Foreskin fibroblast (primary cell): Measurements from ENCODE around the genes TP53BP2 and ENAH.

DNA sequence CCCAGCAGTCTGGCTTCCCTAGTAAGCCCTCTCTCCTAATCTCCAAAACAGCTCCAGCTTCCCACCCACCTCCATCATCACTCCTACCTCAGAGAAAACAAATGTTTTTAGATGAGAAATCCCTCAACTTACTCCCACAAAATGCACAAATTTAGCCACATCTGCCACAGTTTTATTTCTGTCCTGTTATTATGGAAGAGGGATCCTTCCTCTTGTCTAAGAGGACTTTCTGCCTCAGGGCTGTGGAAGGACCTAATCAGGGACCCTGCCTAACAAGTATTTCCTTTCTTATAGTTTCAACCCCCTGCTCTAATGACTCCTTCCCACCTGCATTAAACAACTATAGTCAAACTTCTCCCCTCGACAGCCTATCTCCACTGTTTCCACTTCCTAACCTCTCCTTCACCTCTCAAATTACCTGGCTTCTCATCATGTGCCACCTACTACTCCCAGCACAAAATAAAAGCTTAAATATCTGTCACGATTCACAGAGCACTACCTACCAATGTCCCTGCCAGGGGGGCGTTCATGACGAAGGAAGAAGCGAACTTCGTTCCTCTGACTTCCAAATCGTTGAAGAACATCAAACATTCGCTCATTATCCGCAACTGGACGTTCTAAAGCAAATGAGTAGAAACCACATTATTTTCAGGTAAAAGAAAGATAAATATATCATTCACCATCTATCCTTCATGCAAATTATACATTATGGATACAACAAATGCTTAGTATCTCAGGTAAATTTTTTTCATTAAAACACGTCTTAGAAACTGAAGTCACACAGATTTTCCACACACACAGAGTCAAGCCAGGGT is 31.8 kb downstream of the TP53BP2 start:
- RRBS: no CpG with 5 or more reads among the region's 11 CpGs

DNA sequence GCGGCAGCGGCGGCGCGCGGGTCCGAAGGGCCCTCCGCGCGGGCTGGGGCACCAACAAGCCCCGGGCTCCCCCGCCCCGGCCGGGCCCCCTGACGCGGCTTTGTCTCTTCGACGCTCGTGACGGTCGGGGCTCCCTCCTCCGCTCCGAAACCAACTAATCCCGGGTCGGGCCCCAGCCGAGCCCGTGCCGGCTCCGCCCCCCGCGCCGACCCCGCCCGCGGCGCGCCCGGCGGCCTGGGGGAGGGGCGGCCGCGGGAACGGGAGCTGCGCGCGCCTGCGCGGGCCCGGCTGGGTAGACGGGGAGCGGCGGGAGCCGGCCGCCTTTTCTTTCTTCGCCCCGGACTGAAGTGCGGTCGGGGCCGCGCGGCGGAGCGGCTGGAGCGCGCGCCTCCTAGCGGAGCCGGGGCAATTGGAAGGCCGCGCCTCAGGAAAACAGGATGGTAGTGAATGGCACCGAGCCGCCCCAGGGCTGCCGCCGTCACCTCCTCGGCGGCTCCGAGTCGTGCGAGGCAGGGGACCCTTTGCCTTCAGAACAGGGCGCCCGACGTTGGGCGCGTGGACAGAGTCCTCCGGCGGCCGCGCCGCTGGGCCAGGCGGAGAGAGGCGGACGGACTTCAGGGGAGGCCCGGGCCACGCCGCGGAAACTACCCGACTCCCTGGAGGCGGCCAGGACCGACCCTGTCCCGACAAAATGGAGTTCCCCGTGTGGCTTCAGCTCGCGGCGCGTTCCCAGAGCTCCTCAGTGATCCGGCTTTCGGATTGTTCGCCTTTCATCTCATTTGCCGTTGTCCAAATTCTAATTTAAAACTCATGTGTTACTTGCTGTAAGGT is at the start of gene TP53BP2:
TSS of gene TP53BP2 (minus strand) at position 152 of the 831 bp plus-strand sequence.
- RRBS: 1% methylated on average over 64 of the region's 109 CpGs

DNA sequence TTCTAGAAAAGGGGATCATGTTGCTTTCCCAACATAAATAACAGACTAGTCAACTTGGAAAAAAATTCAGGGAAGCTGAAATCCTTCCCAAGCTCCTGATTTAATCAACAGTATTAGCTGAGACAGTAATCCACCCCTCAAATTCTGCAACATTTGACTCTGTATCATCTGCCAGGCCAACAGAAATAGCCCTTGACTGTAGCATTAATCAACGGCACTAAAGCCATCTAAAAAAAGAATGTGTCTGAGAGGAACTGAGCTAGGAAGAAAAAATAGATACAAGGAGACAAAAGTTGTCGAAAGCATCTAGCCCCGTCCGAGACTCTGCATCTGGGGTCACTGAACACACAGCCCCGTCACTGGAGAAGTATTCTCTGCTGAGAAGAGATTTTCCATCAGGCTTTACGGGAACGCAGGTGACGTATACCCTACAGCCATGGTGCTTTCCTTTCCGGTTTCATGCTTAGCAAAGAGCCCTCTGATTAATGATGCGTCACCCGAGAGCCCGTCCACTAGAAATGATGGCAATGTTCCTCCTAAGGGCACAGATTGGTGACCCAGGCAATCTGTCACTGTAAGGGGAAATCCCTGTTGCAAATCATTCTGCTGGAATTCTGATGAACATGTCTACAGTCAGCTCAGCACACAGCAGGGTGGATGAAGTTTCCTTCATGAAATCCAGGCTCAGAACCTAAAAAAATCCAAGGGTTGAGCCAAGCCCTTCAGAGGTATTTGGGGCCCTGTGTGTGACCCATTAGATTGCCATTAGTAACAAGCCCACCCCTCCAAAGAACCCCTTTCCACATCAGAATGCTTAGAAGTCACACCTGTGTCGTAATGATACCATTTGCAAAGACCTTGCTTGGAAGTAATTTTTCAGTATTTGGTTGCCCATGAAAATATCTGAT is 42.3 kb upstream of the TP53BP2 start:
- RRBS: no CpG with 5 or more reads among the region's 13 CpGs

DNA sequence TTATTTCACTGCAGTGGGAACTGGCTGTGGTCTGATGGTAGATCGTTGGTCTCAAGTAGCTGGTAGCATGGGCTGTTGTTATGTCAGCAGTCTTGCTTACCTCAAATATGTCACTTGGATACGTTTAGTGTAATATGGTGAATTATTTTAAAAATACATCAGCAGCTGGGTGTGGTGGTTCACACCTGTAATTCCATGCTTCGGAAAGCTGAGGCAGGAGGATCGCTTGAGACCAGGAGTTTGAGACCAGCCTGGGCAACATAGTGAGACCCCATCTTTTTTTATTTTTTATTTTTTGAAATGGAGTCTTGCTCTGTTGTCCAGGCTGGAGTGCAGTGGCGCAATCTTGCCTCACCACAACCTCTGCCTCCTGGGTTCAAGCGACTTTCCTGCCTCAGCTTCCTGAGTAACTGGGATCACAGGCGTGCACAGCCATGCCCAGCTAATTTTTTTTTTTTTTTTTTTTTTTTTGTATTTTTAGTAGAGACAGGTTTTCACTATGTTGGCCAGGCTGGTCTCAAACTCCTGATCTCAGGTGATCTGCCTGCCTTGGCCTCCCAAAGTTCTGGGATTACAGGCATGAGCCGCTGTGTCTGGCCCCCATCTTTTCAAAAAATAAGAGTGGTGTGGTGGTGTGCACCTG is 10.6 kb downstream of the DEGS1 start:
- RRBS: no CpG with 5 or more reads among the region's 8 CpGs

GRCh38 chr1:224213203-224213959 is 30.3 kb downstream of the DEGS1 start:
- RRBS: no CpG with 5 or more reads among the region's 4 CpGs

GRCh38 chr1:224275224-224275691 is 54.7 kb downstream of the NVL start:
- RRBS: no CpG with 5 or more reads among the region's 5 CpGs

- RRBS: no CpG with 5 or more reads among the region's 2 CpGs
Observed at GRCh38 chr1:224427326-224427847, 7.2 kb downstream of the WDR26 start.

GRCh38 chr1:224432281-224432477 is 2.4 kb downstream of the WDR26 start:
- RRBS: no CpG with 5 or more reads among the region's 1 CpG

- RRBS: no CpG with 5 or more reads among the region's 9 CpGs
Observed at GRCh38 chr1:224733203-224733830, 117.2 kb downstream of the CNIH3 start.

- RRBS: no CpG with 5 or more reads among the region's 4 CpGs
Observed at GRCh38 chr1:224784022-224784221, 145.6 kb upstream of the DNAH14 start.

DNA sequence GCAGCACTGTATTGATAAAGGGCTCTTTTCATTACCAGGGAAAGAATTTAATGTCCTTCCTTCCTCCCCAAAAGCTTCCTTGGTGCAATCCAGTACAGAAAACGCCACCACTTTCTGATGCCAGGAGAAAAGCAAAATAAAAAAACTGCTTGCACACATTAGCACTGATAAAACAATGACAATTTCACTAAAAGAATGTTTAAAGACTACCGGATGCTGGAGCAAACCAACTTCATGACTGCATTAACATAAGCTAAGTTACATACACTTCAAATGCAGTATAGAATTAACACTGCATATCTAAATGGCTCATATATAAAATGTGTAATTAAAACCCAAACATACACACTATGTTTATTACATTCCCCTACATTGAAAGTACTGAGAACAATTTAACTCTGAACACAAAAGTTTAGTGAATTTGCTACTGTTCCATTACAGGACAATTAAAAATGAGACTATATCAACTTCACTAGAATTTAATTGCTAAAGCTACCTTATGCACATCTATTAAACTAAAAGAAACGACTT is 26.2 kb downstream of the LBR start:
- RRBS: no CpG with 5 or more reads among the region's 3 CpGs

DNA sequence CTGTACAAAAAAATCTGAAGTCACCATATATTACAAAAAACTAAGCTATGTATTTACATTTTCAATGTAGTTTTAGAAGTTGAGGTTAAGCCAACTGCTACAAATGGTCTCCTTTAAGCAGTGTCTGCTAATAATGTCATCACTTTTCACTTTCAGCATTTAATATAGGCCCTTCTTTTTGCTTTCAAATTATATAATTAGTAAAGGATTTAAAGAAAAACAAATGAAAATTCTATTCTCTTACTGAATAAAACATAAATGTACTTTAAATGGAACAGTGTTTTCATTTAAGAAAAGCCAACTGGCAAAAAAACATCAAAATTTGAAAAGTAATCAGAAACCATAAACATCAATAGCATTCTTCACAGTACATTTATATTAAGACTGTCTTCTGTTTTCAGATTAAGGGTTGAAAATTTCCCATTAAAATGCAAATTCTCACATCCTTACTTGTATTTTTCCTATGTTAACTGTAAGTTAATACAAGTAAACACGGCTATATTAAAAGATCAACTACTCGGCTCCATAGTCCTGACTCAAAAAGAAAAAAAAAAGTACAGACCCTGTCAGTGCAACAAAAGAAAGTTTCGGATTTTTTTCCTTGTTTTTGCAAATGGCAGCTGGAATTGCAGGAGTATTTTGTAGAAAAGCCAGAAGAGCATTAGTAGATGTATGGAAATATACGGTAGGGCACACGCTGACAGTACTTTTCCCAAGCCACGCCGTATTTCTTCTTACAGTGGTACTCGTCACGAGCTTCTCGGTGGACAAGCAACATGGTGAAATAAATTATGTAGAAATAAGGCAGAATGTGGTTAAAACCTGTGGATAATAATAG is 25.0 kb downstream of the LBR start:
- RRBS: no CpG with 5 or more reads among the region's 10 CpGs

GRCh38 chr1:225428505-225429217 is 823 bp upstream of the LBR start:
- RRBS: no CpG with 5 or more reads among the region's 33 CpGs

GRCh38 chr1:225549305-225549787 is 103.6 kb downstream of the ENAH start:
- RRBS: no CpG with 5 or more reads among the region's 6 CpGs

DNA sequence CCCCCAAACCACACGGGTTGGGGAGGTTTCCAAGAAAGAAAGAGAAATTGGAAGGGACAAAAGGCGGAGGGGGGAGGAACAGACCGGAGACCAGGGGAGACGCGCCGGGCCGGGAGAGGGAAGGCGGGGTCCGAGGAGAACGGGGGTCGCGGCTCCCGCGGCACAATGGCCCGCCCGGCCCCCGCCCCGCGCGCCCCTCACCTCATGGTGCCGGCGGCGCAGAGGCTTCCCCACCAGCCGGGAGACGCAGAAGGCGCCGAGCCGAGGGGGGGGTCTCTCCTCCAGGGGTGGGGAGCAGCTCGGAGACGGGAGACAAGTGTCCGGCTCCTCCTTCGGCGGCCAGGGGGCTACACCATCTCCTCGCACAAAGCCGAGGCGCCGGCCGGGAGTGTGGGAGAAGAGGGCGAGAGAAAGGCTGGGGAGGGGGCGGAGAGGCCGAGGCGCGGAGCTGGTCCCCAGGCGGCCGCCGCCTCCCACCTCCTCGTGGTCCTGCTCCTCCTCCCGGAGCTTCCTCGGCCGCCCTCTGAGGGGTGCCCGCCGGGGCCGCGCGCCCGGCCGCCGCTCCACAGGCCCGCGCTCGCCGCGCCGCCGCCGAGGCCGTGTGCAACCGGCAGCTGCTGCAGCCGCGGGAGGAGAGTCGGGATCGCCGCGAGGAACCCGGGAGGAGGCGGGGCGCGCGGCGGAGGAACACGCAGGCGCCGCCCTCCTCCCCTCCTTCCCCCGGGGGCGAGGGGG is at the start of gene ENAH:
TSS of gene ENAH (minus strand) at position 639 of the 735 bp plus-strand sequence.
- RRBS: under 1% methylated on average over 60 of the region's 85 CpGs

- RRBS: no CpG with 5 or more reads among the region's 40 CpGs
Observed at GRCh38 chr1:225653220-225653560, 267 bp upstream of the ENAH start.

DNA sequence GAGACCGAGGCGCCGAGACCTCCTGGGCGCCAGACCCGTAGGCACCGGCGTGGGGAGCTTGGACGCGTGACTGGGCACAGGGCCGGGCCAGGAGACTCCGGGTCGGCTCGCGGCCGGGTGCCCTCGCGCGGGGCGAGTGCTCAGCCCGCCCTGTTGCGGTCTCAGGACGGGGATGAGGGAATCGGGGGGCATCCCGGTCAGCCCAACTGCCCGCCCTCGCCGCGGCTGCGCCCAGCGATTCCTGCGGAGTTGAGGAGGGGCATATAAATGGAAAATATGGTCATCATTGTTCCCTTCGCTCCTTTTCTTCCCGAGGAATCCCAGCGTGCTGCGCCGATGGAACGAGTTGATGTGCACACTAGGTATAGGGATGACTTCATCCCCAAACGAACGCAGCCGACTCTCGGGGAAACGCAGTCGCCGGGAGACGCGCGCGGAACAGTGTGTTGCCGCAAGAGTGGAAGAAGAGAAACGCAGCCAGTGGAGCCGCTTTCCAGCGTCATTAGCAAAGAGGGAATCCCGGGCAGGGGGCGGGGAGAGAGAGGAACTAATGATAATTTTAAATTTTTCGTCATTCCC is 727 bp upstream of the ENAH start:
- RRBS: 1% methylated on average over 22 of the region's 55 CpGs

DNA sequence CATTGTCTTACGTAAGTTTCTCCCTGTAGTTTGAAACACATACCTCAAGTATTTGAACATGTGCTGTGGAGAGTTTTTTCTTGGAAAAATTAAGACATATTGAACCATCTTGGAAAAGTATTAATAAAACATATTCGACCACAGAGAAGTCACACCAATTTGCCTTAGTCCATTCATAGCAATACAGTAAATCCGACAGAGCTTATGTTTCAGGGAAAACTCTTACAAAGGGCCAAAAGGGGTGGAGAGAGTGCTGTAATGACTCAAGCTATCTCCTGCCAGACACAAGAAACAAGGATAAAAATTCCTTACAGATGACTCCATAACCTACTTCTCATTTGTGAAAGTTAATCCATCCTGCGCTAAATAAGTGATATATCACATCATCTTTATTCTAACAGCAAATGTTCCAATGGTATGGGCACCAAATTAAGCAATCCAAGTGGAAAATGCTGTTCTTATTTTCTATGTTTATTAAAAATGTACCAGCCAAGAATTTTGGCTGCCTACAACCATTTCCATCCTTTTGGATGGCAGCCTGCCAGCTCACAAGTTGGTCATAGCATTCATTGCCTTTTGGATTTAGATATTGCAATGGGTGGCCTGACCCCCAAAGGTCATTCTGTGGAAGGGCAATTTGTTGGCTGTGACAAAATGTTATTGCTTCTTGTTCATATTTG is 2.6 kb upstream of the ENAH start:
- RRBS: no CpG with 5 or more reads among the region's 4 CpGs

GRCh38 chr1:225875140-225875806 is 6.9 kb downstream of the TMEM63A start:
- RRBS: no CpG with 5 or more reads among the region's 11 CpGs

- RRBS: no CpG with 5 or more reads among the region's 10 CpGs
Observed at GRCh38 chr1:225879450-225880606, 2.4 kb downstream of the TMEM63A start.